Tibial nerve (tissue), 3 donors: Measurements from ENCODE around the gene CD2.

GRCh38 chr1:115331846-115332522 lies 6.1 kb downstream of the NGF start:
- PRO-cap: no peak
- RAMPAGE, long total RNA, 3 experiments: no peak in any of the 3 experiments

DNA sequence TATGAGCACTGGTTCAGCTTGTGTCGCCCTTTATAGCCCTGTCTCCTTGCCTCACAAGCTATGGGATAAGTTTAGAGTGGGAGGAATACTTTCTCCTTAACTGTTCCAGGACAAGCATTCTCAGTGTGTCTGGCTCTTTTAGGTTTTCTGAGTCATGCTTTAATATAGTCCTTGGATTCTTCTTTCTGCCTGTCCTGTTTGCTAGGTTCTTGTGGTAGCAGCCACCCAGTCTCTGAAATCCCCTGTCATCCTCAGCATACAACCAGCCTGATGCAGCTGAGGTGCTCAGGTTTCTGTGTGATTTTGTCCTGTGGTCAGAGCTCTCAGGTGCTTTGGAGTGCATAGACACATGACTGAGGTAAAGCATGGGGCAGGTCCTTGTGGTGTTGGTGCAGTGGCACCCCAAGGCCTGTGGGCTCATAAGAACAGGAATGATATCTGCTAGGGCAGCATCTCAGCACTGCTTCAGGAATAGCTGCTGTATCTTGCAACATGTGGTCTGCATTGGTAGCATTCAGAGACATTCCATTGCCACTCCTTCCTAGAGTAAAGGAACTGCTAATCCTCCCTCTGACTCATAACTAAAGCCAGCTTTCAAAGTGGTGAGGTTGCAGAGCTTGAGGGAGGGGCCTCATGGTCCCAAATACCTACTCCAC lies 14.2 kb upstream of the CASQ2 start:
- PRO-cap: no peak
- RAMPAGE, long total RNA, 3 experiments: no peak in any of the 3 experiments

GRCh38 chr1:116122828-116123435 lies 11.7 kb downstream of the MAB21L3 start:
- PRO-cap: no peak
- RAMPAGE, long total RNA, 3 experiments: no peak in any of the 3 experiments

DNA sequence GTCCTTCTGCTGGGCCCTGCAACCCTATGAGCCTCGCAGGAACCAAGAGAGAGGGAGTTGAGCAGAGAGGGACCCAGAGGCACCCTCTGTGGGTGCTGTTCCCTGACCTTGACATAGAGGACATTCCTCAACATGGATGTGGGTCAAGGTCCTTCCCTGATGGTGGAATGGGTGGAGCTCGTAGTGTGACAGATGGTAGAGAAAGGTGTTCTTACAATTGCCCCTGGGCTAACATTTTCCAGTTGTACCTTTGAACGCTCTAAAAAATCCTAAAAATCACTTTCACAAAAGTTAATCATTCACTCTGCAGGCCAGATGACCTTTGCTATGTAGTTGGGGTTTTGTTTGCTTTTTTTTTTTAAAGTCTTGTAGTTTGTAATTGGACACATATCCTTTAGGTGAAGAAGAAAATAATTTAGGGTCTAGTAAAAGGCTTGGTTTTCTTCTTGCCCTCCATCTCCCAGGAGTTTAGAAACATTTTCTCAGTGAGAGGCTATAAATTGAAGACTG lies 41.9 kb downstream of the MAB21L3 start:
- PRO-cap: no peak
- RAMPAGE, long total RNA, 3 experiments: no peak in any of the 3 experiments

DNA sequence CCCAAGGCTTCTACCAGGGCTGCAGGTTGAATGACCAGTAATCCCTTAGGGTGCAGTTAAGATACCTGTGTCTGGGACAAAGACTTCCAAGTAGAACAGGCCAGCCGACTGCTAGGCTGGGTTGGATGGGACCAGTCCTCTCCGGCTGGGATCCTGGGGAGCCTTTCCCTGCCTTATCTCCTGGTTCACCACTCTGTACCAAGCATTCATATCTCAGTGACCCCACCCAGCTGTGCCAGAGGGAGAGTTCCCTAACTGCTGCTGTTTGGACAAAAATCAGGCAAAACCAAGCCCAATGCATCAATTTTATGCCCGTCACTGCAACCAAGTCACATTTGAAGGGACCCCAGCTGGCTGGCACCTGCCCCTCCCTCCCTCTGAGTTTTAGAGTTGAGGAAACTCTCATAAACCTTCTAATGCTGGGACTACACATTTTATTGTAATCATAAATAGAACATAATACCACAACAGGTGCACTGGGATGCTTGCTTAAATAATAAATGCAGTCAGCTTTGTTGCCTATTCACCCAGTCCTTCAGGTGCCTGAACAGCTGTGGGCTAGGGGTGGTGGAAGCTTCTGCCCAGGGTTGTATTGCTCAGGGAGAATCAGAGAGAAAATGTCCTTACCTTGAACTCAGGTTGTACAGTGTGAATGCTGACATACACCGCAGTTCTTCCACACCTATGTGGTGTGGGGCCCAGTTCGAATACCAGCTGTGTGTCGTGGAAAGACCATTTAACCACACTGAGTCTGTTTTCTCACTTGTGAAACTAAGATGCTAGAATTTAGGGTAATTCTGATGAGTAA lies 115.9 kb upstream of the ATP1A1 start:
- PRO-cap: no peak
- RAMPAGE, long total RNA, 3 experiments: no peak in any of the 3 experiments

DNA sequence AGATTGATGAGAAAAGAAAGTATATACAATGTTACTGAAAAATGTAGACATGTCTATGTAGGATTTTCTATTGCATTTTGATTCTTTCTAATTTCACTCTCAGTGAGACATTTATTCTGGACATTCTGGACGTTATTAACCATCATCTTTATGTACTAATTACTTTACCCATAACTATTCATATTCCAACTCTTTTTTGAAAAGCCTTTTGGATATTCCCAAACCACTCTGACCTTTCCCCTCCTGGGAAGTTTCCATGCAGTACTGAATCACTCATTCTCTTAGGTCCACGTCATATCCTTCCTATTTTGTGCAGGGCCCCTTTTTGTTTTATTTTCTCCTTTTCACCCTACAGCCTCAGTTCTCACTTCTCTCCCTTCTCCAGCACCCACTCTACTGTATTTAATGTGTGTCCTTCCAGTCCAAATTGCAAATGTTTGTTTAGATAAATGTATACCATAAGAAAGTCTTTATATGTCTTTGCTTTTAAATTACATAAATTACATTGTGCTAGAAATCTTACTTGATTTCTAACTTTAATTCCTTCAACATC lies 16.4 kb upstream of the ATP1A1 start:
- PRO-cap: no peak
- RAMPAGE, long total RNA, 3 experiments: no peak in any of the 3 experiments

- PRO-cap: no peak
- RAMPAGE, long total RNA, 3 experiments: no peak in any of the 3 experiments
These were observed 15.9 kb downstream of the ATP1A1 start for GRCh38 chr1:116388849-116389353.

- PRO-cap: no peak
- RAMPAGE, long total RNA, 3 experiments: no peak in any of the 3 experiments
These were observed 25.6 kb downstream of the ATP1A1 start for GRCh38 chr1:116398451-116399247.

- PRO-cap: no peak
- RAMPAGE, long total RNA, 3 experiments: no peak in any of the 3 experiments
These were observed 64.9 kb downstream of the CD58 start for GRCh38 chr1:116505944-116506386.

- PRO-cap: no peak
- RAMPAGE, long total RNA, 3 experiments: no peak in any of the 3 experiments
These were observed 12.7 kb downstream of the CD58 start for GRCh38 chr1:116557999-116558565.

DNA sequence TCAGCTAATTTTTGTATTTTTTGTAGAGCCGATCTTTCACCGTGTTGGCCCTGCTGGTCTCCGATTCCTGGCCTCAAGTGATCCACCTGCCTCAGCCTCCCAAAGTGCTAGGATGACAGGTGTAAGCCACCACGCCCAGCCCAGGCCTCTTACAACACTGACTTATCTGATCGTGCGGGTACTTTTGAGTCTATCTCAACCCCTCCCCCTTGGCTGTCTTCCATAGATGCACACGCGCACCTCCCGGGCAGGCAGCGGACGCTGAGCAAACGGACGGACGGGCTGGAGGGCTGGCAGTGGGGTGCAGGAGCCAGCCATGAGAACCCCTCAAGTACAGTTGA lies 1.1 kb downstream of the CD58 start:
- PRO-cap: no peak
- RAMPAGE, long total RNA, 3 experiments: no peak in any of the 3 experiments

GRCh38 chr1:116754029-116754770 lies at the start of gene CD2:
Gene CD2, plus strand, starts transcription at chr1:116754430.
- PRO-cap: no peak
- RAMPAGE, long total RNA, 3 experiments: start-site peak on the plus strand in 1 of 3 experiments, at chr1:116754430-116754467 at its widest, 8 reads per replicate

- PRO-cap: no peak
- RAMPAGE, long total RNA, 3 experiments: no peak in any of the 3 experiments
These were observed 1.0 kb downstream of the CD2 start for GRCh38 chr1:116755231-116755651.

DNA sequence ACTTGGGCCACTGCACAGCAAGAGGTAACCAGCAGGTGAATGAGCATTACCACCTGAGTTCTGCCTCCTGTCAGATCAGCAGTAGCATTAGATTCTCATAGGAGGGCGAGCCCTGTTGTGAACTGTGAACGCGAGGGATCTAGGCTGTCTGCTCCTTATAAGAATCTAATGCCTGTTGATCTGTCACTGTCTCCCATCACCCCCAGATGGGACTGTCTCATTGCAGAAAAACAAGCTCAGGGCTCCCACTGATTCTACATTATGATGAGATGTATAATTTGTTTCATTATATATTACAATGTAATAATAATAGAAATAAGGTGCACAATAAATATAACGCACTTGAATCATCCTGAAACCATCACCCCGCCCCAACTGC lies 49.3 kb downstream of the CD2 start:
- PRO-cap: no peak
- RAMPAGE, long total RNA, 3 experiments: no peak in any of the 3 experiments

DNA sequence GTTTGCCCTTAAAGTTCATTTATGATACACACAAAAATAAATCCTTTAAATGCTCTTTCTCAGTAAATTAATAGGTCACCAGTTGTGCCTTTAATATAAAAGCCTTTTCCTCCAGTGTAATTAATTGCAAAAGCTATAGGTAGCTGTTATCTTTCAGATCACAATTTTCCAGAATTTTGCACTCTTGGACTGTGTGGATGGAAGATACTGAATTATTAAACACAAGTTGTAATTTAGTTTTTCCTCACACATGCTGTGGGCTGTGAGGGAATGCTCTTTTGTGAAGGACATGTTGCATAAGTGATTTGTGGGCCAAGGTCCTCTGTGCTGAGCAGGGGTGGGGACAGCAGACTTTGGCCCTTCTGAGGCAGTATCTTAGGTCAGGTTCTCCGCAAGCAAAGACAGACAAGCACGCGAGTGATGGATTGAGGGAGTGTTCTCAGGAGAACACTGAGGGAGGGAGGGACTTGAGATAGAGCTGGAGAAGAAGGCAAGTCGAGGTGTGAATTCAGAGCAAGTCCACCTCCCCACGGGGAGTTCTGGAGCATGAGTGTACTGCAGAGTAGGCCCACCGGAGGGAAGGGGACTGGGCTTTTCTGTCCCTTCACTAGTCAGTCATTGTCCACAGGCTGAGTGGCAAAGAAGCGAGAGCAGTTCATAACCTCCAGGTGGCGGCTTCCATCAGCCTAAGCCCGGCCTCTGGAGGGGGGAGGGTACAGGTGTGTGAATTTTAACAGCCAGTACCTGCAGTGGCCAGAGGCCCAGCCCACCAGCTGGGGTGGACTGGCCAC lies 19.2 kb upstream of the CD101 start:
- PRO-cap: no peak
- RAMPAGE, long total RNA, 3 experiments: no peak in any of the 3 experiments

DNA sequence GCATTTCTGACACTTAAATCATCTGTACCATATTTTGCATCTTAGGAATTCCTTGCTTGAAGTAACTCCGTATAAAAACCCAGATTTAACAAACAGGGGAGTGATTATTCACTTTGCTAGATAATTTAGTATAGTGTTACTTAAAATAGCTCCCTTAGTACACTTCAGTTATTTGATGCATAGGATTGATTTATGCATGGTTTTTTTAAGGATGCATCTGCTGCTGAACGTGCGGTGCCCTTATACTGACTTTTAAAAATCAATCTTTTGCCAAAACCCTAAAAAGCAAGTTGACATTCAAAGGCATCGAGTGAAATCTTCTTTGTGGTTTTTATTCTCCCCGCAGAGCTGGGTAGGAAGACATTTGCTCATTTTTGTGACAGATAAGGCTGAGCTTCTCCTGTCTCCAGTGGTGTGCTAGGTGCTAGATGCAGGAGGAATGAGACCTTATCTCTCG lies 15.3 kb upstream of the CD101 start:
- PRO-cap: no peak
- RAMPAGE, long total RNA, 3 experiments: no peak in any of the 3 experiments

- PRO-cap: no peak
- RAMPAGE, long total RNA, 3 experiments: no peak in any of the 3 experiments
These were observed 1.9 kb downstream of the TTF2 start for GRCh38 chr1:117061748-117062697.

DNA sequence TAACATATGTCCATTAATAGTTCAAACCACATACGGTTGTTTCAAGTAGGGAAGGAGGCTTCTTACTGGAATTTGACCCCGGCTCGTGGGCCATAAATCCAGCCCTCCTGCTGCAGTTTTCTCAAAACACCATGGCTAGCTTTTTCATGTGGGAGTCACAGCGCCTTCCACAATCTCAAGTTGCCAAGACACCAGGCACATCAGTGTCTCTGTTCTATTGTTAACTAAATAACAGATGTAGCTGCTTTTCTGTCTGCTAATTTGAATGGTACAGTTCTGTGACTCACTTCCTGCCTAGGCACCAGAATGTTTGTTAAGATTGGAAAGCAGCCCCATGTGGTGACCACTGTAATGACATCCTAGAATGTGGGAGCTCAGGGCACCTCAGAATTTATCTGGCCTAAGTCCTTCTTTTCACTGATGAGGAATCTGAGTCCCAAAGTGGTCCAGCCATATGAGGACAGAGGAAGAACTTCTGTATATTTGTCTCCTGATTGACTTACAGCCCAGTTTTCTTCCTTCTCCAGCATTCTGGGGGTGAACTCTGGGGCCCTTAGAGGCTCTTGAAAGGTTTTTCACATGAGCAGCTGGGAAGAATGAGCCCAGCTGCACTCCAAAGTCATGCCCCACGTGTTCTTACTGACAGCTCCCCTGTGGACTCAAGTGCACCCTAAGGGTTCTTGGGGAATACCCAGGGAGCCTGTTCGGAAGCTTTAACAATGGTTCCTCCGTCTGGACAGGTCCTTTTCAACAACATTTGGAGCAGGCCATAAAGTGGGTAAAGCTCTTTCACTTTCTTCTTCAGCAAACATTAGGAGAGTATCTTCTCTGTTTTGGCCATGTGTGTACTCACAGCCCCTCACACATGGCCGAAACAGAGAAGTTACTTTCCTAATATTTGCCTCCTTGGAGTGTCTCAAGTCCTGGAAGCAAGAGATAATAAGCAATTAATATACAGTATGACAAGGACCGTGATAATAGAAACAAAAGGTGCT lies 27.4 kb downstream of the TRIM45 start:
- PRO-cap: no peak
- RAMPAGE, long total RNA, 3 experiments: no peak in any of the 3 experiments

DNA sequence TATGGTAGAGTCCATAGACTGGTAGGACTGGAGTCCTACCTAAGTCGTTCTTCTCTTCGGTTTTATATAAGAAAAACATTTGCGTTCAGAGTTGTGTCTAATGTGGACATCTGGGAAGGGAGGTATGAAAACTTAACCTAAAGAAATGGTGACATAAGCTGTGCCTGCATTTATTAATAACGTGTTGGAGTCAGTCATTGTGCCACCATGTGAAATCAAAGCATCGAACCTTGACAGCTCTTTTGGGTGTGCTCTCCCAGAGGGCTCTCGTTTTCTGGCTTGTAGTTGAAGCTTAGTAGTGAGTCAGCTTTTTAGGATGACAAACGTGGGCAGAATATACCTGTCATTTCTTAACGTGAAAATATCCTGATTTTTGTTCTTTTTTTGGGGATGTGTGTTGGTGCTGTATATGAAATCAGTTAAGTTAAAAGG lies 1.4 kb downstream of the MAN1A2 start:
- PRO-cap: no peak
- RAMPAGE, long total RNA, 3 experiments: no peak in any of the 3 experiments

DNA sequence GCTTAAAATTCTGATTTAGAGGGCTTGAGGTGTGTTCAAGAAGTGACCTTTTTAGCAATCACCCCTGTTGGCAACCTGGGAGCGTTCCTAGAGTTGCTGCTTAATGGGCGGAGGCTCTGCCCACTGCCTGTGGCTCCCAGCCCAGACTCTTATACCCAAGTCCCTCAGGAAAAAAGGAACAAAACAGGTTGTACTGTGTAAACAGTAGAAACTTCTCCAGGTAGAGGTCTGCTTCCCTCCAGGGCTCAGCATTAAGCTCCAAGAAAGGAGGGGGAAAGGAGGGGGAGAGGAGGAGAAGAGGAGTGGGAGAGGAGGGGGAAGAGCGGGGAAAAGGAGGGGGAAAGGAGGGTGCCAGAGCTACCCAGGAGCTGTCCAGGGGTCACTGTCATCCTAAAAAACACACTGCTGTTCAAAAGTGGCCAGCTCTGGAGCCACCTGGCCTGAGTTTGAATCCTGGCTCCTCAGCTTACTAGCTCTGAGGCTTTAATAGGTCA lies 14.5 kb upstream of the TENT5C start:
- PRO-cap: no peak
- RAMPAGE, long total RNA, 3 experiments: no peak in any of the 3 experiments